Left colon (tissue), 1 donor: ENCODE measurements around the gene LHPP.

DNA sequence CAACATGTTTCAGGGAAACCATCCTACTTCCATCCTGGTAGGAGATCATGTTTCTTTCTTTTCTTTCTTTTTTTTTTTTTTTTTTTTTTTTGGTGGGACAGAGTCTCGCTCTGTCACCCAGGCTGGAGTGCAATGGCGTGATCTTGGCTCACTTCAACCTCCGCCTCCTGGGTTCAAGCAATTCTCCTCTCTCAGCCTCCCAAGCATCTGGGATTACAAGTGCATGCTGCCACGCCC, 15.9 kb downstream of the CPXM2 start:
- PRO-cap: no peak

GRCh38 chr10:123994039-123995217, 99.0 kb downstream of the CHST15 start:
- PRO-cap: no peak

DNA sequence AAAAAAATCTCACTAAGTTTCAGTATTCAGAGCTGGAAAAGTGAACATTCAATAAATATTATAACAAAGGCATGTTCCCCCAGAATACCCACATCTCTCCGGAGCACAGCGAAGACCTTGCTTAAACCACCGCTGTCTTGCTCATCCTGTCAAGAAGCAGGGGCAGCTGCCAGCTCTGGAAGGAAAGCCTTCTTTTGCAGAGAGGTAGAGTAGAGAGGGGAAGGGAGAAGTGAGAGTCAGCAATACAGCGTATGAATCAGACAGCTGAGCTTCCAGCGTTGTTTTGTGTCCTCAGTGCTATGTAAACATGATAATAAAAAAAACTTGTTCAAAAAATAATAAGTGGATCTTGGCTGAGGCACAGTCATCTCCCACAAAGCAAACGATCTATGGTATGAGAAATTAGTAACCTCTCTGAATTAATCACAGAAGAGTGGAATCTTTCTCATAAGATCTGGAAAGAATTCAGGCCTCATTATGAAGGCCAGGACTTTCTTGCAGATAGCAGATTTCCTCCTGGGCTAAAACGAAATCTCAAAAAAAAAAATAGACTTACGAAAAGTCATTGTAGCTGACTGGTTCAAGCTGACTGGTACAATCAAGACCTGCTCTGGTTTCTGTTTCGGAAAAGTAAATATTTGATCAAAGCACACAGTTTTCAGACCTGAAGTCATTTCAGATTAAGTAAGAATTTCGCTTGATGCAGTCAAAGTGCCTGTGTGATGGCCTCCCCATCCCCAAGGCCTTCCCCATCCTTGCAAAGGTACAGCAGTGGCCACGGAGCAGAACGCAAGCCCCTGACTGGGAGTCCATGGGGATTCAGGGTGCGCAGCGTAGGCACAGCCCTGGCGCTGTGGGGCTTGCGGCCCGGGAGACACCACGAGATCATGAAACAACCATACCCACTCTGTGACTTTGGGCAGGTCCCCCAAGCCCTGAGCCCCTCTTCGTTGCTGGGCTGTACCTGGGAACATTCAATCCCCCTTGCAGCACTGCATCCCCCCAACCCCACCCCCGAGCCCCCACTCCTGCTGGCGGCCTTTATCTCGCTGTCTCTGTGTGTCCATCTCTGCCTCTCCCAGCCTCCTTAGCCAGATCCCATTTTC, 29.4 kb downstream of the CHST15 start:
- PRO-cap: no peak

- PRO-cap: no peak
These were observed 28.6 kb downstream of the CHST15 start for GRCh38 chr10:124064755-124065225.

GRCh38 chr10:124083272-124084167, 9.9 kb downstream of the CHST15 start:
- PRO-cap: no peak

DNA sequence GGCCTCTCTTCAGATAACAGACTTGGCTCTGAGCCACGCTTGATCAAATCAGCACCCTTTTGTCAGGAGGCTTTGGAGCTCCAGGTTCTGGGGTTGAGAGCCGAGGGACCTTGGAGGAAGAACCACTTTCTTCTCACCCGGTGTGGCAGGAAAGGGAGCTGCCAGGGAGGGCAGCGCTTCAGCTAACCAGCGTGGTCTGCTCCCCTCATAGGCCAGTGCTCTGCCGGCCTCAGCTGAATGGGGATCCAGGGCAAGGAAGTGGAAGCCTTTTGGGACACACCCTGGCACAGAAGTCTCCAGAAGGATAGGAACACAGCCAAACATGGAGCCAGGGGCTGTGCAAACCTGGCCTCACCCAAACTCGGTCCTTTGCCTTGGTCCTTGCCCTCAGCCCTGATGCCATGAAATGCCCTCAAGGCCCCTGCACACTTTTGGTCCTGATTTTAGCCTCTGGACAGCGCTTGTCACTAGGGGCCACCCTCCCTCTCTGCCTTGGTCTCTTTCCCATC, 23.6 kb upstream of the CHST15 start:
- PRO-cap: no peak

DNA sequence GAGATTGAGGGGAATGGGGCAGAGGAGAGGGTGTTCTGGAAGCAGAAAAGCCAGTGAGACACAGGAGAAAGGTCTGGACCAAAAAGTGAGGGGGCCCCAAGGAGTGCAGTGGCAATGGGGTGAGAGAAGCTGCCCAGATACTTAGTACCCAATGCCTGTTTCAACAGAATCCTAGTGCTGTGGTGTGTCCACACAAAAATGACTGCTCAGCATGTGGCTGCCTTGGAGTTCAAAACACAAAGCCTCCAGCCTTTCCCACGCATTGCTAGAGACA, 44.9 kb upstream of the CHST15 start:
- PRO-cap: no peak

GRCh38 chr10:124389858-124390533, 28.7 kb downstream of the OAT start:
- PRO-cap: no peak

- PRO-cap: bidirectional peak, plus-strand start at chr10:124461820, minus-strand start at chr10:124461743; bidirectional peak, plus-strand start at chr10:124462134, minus-strand start at chr10:124462052
These were observed at the start of gene LHPP for GRCh38 chr10:124461497-124462488. Gene LHPP (plus strand): TSS chr10:124461823.

DNA sequence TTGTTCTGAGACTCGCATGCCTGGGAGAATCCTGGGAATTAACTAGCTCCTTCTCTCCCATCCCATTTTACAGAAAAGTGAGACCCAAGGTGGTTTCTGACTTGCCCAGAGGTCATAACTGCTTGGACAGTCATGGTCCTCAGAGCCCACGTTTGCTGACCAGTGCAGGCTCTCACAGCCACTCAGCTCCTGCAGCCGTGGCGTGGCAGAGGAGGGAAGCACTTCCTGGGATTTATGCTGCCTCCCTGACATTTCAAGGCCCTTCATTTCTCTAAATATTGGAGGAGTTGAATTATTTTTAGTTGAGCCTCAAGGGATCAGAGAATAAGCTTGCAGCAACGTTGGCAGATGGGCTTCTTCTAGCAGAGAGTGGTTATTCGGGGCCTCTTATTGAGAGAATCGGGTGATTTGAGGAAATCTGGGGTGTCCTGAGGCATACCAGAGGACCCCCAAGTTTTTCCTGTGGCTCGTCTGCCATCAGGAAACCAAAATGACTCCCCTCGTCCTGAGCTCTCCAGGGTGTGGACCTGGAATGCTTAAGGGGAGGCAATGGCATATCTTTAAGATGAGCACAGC, 77.1 kb downstream of the LHPP start:
- PRO-cap: no peak

DNA sequence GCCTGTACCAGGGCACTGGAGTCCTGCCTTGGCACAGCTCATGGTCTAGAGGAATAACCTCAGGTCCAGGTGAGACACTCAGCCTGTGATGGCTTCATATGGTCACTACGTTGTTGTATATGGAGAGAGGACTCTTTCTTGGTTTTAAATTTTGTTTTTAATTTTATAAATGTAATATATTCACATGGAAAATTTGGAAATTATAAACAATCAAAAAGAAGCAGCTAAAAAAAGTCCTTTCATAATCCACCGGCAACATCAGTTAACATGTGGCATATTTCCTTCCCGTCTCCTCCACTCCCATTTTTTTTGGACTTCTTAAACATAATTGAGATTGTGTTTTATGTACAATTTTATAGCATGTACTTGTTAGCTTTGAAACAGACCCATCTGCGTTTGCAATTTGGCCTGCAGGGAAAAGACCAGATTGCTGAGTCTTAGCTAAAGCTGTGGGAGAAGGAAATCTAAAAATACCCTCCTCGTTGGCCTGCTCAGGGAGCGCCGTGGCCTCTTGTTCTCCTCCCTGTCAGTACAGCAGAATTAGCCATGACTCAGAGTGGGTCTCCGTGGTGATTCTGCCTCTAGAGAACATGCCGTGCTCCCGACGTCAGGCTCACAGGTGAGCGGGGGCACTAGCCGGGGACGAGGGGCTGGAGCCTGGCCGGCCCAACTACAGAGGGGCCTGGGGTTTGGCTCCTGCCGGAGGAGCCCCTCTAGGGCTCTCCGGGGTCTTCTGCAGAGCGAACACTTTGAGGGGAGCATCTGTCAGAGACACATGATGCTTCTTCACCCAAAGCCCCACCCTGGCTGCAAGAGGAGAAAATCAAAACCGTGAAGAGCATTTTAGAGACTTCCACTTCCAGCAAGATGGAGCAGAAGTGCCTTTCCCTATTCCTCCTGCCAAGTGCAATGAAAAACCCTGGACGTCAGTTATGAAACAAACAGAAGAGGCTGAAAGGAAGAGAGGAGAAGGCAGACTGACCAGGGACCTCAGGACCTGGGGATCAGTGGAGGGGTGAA, 98.7 kb downstream of the LHPP start:
- PRO-cap: no peak

GRCh38 chr10:124606854-124607562, 137.2 kb downstream of the FAM53B start:
- PRO-cap: no peak

DNA sequence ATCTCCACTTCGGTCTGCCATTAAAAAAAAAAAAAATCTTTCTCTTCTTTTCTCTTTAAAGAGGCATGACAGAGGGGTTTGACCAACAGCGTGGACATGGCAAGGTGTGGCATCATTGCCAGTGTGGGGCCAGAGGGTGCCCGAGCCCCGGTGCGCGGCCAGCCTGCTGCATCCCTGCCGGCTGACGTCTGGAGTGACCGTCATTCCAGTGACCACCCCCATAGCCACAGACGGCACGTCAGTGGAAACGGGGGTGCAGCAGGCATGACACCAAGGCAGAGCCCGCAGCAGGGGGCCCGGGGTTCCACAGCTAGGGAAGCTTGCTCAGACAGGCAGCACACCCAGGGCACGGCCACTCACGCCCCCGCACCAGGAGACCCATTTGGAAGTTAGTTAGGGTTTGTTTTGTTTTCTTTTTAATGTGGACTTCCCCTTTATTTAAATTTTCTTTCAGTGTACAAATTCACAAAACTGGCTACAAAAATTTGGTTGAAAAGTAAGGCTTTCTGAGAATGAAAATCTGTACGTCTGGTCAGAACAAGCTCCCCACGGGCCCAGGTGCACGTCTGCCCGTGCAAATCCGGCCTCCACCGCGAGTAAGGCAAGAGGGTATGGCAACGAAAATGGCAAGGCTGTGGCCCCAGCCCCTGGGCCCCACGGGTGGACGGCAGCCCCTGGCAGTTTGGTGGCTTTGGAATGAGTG, 124.4 kb downstream of the FAM53B start:
- PRO-cap: bidirectional peak, plus-strand start at position 265 of the sequence, minus-strand start at position 190 of the sequence

GRCh38 chr10:124631904-124632609, 112.1 kb downstream of the FAM53B start:
- PRO-cap: no peak

DNA sequence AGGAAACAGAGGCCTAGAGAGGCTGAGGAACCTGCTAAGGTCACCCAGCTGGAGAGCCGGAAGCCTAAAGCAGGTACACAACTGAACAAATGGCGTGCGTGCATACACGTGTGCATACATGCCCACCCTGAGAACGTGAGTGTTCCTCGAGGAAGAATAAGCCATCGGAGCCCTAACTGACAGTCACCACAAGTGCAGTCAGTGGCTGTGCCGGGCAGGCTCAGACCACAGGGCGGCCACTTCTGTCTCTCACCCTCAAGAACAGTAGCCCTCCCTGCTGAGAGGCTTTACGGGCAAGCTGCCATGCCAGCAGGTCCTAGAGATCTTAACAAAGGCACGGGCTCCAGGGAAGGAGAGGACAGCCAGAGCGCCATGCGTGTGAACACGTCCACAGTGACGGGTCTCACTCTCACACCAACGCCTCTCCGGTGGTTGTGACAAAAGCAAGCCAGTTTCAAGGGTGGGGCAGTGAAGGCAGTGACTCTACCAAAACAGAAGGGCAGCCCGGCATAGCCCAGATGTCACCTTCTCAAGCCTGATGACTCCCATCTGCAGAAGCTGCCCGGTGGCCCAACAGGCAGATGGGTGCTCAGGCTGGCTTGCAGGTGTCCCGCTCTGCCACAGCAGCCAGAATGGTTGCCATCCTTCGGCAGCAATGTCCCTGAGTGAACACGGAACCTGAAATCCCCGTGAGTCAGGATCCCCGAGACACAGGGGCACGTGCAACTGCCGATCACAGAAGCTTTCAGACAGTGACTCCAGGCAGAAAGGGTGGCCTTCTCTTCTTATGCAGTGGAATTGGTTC, 102.0 kb downstream of the FAM53B start:
- PRO-cap: no peak

DNA sequence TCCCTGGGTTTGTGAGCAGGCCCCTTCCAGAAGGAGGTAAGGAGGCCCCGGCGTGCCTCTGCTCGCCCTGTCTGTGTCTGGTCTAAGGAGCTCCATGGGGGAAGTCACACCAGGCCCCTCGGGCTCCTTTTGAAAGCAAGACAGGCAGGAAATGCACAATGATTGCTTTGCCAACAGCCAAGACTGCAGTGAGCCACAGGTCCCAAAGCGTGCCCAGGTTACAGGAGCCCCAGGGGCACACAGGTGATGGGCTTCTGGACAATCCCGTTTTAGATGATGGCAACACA, 89.4 kb downstream of the FAM53B start:
- PRO-cap: no peak

DNA sequence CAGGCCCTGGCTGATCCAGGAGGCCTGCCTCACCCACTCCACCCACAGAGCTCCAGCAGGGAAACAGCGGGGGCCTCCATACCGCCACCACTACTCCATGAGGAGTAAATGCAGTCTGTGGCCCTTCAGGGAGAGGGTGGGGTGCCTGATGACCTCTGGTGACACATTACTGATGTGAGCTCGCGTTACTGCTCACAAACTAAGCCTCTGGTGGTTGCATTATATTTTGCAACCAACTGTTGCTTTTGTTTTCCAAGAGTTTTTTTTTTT, 72.7 kb downstream of the FAM53B start:
- PRO-cap: no peak

DNA sequence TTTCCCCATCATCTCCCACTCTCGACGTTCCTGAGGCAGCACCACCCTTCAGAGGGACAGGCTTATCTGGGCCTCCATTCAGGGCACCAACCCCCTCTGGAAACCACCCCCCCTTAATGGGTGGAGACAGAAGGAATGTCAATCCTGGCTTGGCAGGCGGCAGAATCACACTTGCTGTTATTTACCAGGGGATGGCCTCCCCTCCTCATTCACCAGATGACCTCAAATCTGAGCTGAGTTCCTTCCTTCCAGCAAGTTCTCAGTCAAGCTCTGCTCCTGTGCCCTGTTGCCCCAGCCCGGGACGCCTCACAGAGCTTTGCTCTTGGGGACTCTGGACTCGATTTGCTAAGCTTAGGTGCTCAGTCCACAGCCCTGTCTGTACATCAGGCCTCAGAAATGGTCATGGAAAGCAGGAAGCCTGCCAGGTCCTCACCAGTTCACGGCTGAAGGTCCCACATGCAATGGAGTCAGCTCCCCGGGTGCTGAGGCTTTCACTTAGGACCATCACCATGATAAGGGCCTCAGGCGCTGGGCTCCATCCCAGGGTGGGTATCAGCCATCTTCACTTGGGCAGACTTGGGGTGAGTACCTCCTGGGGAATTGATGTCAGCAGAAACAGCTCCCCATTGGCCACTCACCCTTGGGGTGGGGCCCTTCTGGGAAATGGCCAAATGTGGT, 37.8 kb downstream of the FAM53B start:
- PRO-cap: no peak

- PRO-cap: no peak
These were observed 16.3 kb downstream of the FAM53B start for GRCh38 chr10:124727936-124728316.

DNA sequence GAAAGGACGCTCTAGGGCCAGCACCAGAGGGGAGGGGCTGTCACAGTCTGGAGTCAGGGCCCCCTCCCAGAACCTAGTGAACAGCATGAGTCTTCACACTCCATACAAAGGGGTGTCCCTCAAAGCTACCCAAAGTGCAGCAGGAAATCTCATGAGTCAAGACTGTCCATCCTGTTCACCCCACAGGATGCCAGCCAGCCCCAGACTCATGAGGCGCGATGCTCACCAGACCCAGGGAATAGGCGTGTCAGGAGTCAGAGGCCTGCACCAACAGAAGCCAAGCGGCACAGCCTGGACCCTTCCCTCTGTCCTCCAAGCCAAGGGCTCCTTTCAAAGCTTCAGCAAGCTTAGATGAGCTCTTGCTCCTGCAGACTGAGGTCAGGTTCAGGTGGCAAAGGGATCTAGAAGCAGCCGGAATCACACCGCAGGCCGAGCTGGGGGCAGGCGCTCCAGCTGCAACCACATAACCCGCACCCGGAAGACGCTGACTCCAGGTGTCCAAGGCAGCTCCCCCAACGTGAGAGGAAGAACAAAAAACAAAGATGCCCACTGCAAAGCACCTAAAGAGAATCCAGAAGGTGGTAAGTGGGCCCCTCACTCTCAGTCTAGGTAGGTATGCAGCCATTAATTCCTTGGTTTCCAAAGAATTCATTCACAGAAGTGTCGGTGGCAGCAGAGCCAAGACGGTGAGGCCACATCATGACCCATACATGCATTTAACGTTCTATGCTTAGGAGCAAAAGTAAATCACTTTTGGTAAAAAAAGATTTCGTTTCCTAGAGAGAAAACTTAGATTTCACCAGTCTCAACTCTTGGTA, 9.4 kb downstream of the FAM53B start:
- PRO-cap: no peak